Metanephros (tissue), 2 donors: ENCODE measurements around a stretch of chr5.

DNA sequence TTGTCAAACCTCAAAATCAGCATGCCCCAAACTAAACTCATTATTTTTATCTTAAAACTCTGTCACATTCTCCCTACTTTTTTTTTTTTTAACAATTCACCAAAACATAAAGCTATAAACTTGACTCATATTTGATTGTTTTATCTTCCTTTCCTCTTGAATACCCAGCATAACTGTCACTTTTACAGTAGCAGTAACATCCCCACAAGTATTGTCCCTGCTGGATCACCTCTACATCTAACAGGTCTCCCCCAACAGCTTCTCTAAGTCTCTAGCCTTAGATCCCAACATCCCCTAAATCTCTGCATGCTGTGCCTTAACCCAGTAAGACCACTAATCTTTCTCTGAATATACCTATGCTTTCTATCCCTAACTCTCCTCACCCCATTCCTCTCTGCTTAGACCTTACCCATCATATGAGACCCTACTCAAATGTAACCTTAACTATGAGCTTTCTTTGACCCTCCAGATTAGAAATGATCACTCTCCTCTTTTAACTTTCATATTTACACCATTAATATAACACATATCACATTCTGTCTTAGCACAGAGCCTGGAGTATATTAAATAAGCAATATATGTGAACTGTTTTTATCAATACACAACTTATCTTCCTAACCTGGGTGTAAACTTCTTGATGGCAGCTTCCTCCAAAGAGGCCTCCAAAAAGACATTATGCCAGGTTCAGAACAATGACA lies 141.9 kb downstream of the ARL15 start:
- RAMPAGE, long total RNA = no peak

DNA sequence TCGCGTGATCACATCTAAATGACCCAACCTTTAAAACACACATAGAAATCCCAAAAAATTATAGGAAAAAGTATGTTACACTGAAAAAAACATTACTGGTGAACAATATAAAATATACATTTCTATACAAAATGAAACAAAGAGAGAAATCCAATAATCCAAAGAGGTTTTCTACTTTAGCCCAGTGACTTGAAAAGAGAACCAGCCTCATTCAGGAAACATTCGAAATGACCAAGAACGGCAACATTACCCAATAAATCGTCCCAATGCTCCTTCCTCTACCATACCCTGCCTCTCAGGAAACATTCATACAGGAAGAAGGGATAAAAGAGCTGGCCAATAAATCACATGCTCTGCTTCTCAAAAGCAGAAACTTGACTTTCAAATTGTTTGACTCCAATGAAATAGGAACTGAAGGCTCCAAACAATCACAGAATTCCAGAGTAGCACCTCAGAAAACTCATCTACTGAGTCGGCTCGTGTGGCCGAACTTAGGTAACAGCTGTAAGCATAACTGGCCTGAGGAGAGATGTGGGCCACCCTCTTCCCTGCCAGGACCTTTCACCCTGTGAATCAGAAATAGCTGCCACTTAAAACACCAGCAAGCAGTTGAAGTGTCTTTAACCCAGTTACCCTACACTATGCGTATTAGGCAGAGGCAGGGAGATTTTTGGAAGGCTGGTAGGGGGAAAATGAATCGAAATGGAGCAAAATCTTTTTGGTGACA lies 14.7 kb downstream of the ARL15 start:
- RAMPAGE, long total RNA = no peak

- RAMPAGE, long total RNA = no peak
Measured at GRCh38 chr5:54315499-54316442, 5.4 kb upstream of the ARL15 start.

GRCh38 chr5:54518151-54518657 lies 645 bp downstream of the SNX18 start:
- RAMPAGE, long total RNA = no peak

DNA sequence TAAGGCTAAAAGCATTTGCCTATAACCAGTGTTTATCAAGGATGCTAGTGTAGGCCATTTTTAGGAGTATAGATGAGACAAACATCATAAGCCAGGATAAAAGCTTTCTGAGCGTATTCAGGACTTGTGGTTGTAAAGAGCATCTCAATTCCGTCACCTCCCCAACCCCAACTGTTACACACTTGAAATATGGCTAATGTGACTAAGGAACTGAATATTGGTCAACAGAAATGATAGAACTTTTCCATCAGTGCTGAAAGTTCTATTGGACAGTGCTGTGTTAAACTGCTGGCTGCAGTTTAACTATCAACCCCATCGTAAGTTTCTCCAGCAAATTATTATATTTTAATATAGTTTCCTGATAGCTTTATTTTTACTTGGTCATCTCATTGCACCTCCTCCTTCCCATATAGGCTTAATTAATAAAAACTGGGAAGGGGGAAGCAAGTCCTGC lies 4.6 kb downstream of the SNX18 start:
- RAMPAGE, long total RNA = no peak

- RAMPAGE, long total RNA = no peak
Measured at GRCh38 chr5:54533369-54534618, 16.2 kb downstream of the SNX18 start.

GRCh38 chr5:54545062-54545637 lies 27.6 kb downstream of the SNX18 start:
- RAMPAGE, long total RNA = no peak

DNA sequence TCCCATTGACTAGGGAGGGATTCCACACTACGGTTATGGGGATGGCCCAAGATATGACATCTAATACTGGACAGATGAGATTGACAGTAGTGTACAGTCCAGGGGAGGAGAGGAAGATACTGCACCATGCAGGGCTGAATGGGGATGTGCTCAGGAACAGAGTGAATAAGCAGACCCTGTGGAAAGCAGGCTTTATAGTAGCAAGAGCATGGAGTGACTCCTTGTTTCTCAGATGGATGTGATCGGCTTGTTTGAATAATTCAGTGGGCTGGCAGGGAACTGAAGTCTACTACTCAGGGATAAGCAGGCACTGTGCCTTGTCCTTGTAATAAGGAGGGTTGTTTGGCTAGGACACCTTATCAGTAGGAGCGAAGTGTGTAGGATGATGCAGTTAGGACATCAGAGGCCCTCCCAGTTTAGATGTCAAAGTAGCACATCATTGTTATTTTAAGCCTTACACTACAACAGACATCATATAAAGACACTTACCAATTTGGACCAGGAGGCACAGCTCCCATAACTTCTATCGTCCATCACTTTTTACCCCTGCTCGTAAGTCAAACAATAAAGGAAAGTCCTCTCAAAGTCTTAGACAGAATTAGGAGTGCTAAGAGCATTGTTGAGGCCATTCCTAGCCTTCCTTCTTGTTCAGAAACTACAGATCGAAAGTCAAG lies 218.4 kb downstream of the SNX18 start:
- RAMPAGE, long total RNA = no peak

DNA sequence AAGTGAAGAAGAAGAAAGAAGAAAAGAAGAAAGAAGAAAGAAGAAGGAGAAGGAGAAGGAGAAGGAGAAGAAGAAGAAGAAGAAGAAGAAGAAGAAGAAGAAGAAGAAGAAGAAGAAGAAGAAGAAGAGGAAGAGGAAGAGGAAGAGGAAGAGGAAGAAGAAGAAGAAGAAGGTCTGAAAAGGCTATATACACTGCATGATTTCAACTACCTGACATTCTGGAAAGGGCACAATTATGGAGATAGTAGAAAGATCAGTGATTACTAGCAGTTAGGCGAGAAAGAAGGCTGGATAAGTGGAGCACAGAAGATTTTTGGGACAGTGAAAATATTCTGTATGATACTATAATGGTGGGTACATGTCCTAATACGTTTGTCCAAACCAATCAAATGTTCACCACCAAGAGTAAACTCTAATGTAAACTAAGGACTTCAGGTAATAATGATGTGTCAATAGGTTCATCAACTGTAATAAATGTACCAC lies 21.2 kb downstream of the MCIDAS start:
- RAMPAGE, long total RNA = no peak

GRCh38 chr5:55234153-55234726 lies 832 bp upstream of the CCNO start:
- RAMPAGE, long total RNA = no peak

- RAMPAGE, long total RNA = no peak
Measured at GRCh38 chr5:55530437-55531096, 4.2 kb downstream of the PLPP1 start.

DNA sequence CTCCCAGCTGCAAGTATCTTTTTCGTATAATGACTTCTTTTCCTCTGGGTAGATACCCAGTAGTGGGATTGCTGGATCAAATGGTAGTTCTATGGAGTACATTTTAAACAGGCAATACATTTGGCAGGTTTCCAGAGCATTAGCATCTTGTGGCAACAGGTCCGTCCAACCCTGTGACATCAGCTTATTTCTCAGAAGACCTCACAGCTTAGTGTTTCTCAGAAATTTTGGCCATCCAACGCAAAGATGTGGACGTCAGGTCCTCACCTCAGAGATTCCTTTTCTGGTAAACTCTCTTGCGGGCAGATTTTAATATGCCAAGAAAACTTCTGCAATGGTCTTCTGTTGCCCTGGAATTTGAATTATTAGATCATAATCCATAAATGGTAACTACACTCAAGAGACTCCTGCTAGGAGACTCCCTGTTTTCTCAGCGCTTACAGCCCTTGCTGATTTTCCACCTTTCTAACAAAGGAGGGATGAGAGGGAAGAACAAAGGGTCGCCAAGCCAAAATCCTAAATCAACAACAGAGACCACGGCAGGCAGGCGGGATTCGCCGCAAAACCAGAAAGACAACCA lies 34.0 kb upstream of the PLPP1 start:
- RAMPAGE, long total RNA = no peak

- RAMPAGE, long total RNA = no peak
Measured at GRCh38 chr5:55594928-55595127, 60.1 kb upstream of the PLPP1 start.

DNA sequence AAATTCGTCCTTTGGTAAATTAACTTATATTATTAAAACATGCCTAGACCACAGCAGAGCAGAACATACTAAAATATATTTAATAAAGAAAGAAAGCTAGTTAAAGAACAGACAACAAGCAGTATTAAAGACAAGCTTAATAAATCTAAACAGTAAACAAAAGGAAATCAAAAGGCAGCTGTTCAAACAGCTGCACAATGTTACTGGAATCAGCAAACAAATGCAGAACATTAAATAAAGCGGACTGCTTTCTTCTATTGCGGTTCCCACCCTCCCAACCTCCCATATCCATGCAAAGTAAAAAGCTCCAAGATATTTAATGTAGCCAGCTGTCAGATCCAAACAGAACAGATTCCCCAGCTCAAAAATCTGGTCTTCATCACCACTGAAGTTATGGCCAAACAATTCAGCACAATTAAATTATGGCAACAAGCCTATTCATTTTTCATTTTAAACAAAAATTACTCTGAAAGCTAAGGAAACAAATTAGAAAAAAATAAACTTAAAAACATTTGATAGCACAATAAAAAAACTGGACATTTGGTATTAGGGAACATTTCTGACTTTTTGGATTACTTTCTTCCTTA lies 76.0 kb downstream of the SLC38A9 start:
- RAMPAGE, long total RNA = no peak

GRCh38 chr5:55969358-55969861 lies 25.4 kb downstream of the IL6ST start:
- RAMPAGE, long total RNA = no peak

DNA sequence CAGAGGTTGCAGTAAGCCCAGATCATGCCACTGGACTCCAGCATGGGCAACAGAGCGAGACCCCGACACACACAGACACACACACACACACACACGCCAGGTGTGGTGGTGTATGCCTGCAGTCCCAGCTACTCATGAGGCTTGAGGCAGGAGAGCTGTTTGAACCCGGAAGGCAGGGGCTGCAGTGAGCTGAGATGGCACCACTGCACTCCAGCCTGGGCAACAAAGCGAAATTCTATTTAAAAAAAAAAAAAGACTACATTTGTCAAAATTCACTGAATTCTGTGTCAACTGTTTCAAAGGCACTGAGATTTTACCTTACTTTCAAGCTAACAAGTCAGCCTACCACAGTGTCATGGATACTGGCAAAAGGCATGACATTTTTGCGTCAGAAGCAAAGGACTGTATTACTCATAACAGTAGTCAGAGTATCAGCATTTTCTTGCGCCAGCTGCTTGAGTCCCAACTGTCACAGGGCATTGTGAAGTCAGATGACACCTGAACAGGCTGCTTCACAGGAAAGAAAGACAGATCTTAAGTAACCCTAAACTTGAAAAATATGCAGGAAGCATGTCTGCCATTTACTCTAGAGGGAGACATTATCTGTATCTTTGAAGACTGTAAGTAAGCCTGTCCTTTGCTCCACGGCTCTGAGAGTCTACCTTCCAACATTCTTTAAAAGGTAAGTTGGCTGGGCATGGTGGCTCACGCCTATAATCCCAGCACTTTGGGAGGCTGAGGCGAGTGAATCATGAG lies 16.8 kb downstream of the IL6ST start:
- RAMPAGE, long total RNA = no peak

DNA sequence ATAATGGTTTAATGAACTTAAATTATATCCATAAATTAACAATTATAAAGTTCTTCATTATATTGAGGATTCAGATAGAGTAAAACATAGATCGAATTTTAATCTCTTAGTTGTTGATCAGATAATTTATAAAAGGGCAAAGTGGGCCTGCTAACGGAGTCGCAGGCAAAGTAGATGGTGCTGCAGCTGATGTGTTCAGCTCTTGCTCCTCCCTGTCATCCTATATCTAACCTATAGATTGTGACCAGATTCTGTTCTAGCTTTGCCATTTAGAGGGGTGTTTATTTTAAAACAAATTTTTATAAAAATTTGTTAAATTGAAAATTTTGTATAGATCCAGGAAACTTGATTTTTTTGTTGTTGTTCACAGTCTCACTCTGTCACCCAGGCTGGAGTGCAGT lies 1.2 kb upstream of the IL6ST start:
- RAMPAGE, long total RNA = no peak

- RAMPAGE, long total RNA = no peak
Measured at GRCh38 chr5:56029761-56030365, 35.1 kb upstream of the IL6ST start.

DNA sequence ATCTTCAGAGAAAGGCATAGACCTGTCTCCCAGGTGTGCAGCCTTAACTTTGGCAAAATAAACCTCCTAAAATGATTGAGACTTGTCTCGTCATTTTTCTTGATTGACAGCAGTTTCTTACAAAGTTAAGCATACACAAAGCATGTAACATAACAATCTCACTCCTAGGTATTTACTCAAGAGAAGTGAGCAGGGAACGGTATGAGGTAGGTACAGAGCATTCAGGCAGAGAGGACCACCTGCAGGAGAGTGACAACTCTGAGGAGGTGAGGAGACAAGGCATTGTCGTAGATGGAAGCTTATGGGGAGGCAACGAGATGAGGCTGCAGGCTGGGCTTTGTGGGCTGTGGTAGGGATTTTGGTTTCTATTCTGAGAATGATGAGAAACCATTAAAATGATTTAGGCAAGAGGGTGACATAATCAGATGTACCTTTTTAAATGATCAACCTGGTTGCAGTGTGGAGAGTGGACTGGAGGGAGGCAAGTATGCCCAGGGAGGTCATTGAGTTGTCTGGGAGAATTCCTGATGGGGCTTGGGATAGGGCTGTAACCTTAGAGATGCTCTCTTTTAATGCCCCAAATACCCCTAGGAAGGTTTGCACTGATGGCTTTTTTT lies 65.9 kb upstream of the IL6ST start:
- RAMPAGE, long total RNA = no peak

GRCh38 chr5:56112340-56112988 lies 117.7 kb upstream of the IL6ST start:
- RAMPAGE, long total RNA = no peak